ENCODE measurements around a stretch of chr13.

- PRO-cap, result no peak
- RAMPAGE, long total RNA, 3 experiments, result no peak in any of the 3 experiments
Observed at GRCh38 chr13:109576181-109576554, 210.2 kb downstream of the IRS2 start.

DNA sequence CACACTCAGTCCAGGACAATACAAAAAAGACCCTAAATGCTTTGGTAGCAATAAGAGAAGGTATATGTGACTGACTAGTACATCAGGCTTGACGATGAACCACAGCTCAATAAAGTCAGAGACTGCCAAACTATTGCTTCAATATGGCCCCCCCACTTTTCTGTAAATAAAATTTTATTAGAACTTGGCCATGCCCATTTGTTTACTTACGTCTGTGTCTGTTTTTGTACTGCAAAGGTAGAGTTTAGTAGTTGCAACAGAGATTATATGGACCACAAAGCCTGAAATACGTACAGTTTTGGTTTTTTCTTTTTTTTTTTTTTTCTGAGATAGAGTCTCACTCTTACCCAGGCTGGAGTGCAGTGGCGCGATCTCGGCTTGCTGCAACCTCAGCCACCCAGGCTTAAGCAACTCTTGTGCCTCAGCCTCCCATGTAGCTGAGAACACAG is 136.6 kb downstream of the IRS2 start:
- PRO-cap, result no peak
- RAMPAGE, long total RNA, 3 experiments, result no peak in any of the 3 experiments

- PRO-cap, result no peak
- RAMPAGE, long total RNA, 3 experiments, result no peak in any of the 3 experiments
Observed at GRCh38 chr13:109725925-109726454, 60.4 kb downstream of the IRS2 start.

GRCh38 chr13:109780610-109781508 is 5.5 kb downstream of the IRS2 start:
- PRO-cap, result no peak
- RAMPAGE, long total RNA, 3 experiments, result no peak in any of the 3 experiments

- PRO-cap, result no peak
- RAMPAGE, long total RNA, 3 experiments, result no peak in any of the 3 experiments
Observed at GRCh38 chr13:109790122-109790589, 3.8 kb upstream of the IRS2 start.

DNA sequence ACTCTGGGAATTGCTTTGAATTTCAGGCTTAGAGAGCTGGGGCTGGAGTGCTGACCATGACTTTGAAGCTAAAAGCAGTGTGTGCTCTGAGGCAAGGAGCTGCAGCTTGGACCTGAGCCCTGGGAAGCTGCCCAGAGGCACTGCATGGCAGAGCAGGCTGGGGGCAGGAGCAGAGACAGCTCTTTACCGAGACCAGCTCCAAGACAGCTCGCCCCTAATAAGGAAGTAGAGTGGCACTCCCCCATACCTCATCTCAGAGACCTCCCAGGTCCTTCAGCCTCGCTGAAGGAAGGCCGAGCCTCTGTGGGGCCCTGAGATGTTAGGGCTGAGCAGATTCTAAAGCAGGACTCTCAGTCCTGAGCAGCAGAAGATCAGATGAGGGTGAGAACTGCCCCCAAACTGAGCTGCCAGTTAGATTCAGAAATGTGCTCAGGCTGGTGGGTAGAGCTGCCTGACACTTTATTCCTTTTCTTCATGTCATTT is 200.1 kb downstream of the COL4A1 start:
- PRO-cap, result unidirectional peak, plus-strand start at position 140 of the sequence
- RAMPAGE, long total RNA, 3 experiments, result no peak in any of the 3 experiments

GRCh38 chr13:110129593-110130005 is 177.4 kb downstream of the COL4A1 start:
- PRO-cap, result no peak
- RAMPAGE, long total RNA, 3 experiments, result no peak in any of the 3 experiments

GRCh38 chr13:110186869-110187738 is 119.9 kb downstream of the COL4A1 start:
- PRO-cap, result no peak
- RAMPAGE, long total RNA, 3 experiments, result no peak in any of the 3 experiments

DNA sequence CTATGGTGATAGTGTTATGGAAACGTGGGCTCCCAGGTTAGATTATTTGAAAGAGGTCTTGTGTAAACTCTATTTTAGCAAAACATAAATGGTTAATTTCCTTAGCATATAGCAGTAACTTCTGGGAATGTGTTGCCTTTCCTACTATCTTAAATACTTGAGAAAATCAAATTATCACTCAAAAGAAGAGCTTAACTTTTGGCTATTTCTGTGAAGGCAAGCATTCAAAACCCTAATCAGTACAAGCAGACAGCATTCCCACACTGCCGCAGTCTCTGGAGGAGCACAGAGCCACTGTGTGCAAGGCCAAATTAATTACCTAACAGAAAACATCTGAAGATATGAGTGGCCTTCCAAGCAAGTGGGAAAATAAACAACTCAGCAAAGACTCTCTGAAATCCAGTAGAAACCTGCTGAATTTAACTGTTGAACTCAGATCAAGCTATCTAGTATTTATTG is 68.2 kb downstream of the COL4A1 start:
- PRO-cap, result no peak
- RAMPAGE, long total RNA, 3 experiments, result no peak in any of the 3 experiments

GRCh38 chr13:110246365-110247046 is 60.5 kb downstream of the COL4A1 start:
- PRO-cap, result no peak
- RAMPAGE, long total RNA, 3 experiments, result no peak in any of the 3 experiments

GRCh38 chr13:110250133-110251198 is 56.5 kb downstream of the COL4A1 start:
- PRO-cap, result no peak
- RAMPAGE, long total RNA, 3 experiments, result no peak in any of the 3 experiments

- PRO-cap, result no peak
- RAMPAGE, long total RNA, 3 experiments, result no peak in any of the 3 experiments
Observed at GRCh38 chr13:110262365-110262958, 44.5 kb downstream of the COL4A1 start.

DNA sequence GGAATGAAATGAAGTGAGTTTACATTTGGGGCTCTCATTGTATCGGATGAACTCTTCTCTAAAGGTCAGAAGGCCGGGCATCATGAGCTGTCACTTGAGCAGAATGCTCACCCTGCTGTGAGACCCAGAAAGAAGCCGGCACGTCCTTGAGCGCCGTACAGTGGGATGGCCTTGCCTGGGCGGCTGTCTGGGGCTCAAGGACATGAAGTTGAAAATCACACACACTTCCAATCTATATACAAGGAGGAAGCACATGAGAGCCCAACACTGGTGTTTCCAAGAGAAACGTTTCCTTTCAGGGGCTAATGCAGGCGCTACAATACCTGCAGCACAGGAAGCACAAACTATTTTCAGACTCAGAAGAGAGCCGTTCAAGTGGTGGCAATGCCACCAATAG is 19.5 kb downstream of the COL4A1 start:
- PRO-cap, result no peak
- RAMPAGE, long total RNA, 3 experiments, result no peak in any of the 3 experiments

DNA sequence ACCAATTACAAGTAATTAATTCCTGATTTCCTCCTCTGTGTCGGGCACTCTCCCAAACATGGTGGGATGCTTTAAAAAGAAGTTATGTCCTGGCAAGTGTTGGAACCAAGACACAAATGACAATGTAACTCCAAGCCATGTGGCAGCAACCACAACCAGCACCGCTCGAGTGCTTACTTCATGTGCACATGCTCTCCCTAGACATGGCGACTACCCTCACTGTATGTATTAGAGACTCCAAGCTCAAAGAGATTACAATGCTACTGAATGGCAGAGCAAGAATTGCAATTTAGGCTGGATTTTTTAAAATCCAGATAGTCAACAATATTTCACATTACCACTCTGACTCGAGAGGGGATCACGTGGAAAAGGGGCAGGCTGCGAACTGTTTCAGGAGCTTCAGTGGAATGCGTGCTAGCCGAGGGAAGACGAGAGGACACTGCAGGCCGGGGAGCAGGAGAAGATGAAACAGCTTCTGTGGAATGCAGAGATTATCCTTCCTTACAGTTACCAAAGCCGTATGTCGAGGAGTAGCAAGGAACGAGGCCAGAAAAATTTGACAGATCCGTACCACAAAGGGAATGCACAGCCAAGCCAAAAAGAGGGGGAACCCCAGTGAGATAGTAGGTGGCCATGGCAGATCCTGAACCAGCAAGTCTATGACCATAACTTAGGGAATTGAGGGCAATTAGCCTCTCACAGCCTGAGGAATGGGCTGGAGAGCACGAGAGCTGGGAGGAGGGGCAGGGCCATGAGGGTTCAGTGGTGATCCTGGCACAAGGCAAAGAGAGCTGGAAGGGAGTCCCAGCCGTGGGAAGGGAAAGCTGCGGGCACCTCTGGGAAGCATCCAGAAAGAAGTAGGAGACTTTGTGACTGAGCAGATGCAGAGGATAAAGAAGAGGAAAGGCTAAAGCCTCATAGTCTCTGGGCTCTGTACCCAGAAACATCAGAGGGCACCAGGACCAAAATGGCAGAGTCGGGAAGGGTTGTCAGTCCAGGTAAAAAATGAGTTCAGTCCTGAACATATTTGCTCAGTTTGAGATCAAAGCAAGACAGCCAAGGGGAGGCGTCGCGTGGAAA is 5.3 kb downstream of the COL4A1 start:
- PRO-cap, result no peak
- RAMPAGE, long total RNA, 3 experiments, result no peak in any of the 3 experiments

DNA sequence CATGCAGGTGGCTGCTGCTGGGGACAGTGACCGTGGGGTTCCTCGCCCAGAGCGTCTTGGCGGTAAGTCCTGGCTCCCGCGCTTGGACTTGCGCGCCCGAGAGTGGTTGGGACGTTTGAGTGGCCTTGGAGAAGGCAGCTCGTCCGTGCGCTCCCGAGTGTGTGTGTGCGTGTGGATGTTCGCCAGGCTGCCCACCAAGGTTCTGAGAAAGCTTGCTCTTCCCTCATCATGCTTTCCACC is 898 bp downstream of the COL4A2 start:
- PRO-cap, result bidirectional peak, plus-strand start outside the sequence, minus-strand start at position 167 of the sequence
- RAMPAGE, long total RNA, 3 experiments, result no peak in any of the 3 experiments

- PRO-cap, result no peak
- RAMPAGE, long total RNA, 3 experiments, result no peak in any of the 3 experiments
Observed at GRCh38 chr13:110343120-110343812, 36.2 kb downstream of the COL4A2 start.

DNA sequence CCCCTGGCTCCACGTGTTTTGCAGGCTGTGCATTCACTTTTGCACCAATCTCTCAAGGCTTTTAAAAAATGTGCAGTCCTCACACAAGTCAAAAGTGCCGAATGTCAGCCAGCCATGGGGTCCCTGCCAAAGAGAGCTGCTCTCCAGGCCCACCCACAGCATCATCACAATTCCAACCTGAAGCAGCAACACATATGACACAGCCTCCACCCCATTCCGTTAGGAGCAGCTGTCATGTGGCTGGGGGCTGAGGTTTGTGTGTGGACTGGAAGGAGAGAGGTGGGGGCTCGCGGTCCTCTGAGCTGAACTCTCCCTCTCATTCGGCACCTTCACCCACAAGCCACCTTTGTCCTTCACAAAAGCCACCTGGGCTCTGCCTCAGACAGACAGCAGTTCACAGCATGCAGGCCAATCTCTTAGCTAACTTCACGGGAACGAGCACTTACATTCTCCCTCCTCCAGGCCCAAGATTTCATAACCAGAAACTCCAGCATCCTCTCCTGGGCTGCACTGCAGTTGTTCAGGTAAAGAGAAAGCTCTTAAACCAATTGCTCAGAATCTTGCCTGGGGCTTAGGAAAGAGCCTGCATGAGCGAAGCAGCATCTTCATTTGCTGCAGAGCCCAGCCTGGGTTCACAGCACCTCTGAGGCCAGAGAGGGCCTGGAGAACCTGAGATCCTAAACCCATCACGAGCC is 7.2 kb downstream of the RAB20 start:
- PRO-cap, result no peak
- RAMPAGE, long total RNA, 3 experiments, result no peak in any of the 3 experiments

- PRO-cap, result no peak
- RAMPAGE, long total RNA, 3 experiments, result no peak in any of the 3 experiments
Observed at GRCh38 chr13:110561995-110562377, 464 bp upstream of the RAB20 start.

GRCh38 chr13:110575360-110575919 is 13.9 kb upstream of the RAB20 start:
- PRO-cap, result no peak
- RAMPAGE, long total RNA, 3 experiments, result no peak in any of the 3 experiments

- PRO-cap, result no peak
- RAMPAGE, long total RNA, 3 experiments, result no peak in any of the 3 experiments
Observed at GRCh38 chr13:110625578-110626357, 10.4 kb downstream of the NAXD start.